Umbilical cord (tissue), 2 donors: ENCODE data around the genes ZSCAN16, ZSCAN31, OR12D2 and MAS1L.

DNA sequence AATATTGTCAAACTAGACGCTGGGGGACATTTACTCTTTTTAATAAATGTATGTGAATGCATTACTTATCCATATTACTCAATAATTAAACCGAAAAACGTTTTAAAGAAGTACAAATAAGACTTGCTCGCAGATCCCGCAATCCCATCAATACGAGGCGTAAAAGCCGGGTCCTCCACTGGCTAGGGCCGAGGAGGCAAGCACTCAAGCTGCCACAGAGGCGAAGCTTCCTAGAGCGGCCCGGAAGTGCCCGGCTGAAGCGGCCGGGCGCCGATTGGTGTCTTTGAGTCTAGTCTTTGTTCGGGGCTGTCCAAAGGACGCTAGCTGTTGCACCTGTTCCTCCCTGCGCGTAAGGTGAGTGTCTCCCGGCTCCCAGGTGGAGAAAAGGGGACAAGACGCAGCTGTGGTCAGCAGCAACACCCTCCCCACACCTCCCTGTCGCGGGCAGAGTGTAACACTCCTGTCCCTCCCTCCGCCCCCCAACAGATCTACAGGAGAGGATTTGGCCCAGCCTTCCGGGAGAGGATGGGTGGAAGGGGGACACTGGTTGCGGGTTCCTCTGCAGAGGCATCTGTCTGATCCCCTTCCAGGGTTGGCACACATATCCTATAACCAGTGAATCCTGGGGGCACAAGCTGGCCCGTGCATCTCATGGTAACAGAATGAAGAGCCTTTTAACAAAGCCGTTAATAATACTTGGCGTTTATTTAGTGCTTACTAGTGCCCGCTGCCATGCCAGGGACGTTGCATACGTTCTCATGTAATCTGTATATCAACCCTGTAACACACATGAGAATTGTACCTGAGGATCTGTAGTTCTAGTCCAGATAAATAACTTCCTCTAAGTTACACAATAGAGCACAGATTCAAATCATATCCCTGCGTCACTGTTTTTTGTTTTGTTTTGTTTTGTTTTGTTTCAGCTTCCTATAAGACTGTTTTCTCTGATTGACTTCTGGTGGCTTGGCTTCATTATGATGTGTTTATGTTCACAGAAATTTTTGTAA is at the start of gene ZSCAN16:
TSS of gene ZSCAN16 (plus strand) at position 286 of the 1,007 bp plus-strand sequence.
- RAMPAGE, long total RNA: no peak

DNA sequence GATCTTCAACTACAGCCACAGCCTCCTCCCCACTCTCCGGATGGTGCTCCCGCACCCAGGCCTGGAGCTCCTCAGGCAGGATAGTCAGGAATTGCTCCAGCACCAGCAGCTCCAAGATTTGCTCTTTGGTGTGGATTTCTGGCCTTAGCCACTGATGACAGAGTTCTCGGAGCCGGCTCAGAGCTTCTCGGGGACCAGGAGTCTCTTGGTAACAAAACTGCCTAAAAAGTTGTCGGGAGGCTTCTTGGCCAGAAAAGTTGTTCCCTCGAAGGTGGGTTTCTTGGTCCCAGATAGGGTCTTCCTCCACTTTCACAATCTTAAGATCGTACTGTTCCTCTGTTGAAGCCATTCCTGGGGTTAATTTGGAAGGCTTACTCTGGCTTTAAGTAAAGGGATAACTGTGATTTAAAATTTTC is 6.6 kb downstream of the ZSCAN31 start:
- RAMPAGE, long total RNA: no peak

DNA sequence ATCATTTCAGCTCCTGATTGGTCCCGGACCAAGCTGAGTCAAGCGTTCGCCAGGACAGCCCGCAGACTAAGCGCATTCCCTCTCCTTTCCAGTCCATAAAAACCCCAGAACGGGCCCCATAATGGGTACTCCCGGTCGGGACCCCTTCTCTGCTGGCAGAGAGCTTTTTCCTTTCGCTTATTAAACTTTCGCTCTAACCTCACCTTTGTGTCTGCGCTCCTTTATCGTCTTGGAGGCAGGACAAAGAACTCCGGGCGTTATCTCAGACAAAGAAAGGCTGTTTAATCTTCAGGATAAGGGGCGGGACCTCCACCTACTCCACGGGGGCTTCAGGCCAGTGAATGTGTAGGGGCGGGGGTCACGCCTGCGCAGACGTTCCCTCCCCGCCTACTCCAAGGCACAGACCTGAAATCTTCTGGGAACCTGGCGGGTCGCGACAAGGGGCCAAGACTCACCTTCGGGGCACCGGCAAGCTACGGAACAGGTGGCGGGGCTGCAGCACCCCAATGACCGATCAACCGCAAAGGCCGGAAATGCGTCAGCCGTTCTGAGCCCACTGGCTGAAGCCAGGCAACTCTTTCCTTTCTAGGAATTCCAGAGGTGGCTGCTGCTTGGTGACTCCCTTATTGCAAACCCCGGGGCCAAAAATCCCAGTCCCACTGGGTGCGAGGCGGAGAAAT is at the start of gene ZSCAN31:
TSS of gene ZSCAN31 (minus strand) at position 522 of the 680 bp plus-strand sequence.
- RAMPAGE, long total RNA: no peak

- RAMPAGE, long total RNA: no peak
These were observed 4.5 kb downstream of the ZKSCAN3 start for GRCh38 chr6:28353753-28355119.

DNA sequence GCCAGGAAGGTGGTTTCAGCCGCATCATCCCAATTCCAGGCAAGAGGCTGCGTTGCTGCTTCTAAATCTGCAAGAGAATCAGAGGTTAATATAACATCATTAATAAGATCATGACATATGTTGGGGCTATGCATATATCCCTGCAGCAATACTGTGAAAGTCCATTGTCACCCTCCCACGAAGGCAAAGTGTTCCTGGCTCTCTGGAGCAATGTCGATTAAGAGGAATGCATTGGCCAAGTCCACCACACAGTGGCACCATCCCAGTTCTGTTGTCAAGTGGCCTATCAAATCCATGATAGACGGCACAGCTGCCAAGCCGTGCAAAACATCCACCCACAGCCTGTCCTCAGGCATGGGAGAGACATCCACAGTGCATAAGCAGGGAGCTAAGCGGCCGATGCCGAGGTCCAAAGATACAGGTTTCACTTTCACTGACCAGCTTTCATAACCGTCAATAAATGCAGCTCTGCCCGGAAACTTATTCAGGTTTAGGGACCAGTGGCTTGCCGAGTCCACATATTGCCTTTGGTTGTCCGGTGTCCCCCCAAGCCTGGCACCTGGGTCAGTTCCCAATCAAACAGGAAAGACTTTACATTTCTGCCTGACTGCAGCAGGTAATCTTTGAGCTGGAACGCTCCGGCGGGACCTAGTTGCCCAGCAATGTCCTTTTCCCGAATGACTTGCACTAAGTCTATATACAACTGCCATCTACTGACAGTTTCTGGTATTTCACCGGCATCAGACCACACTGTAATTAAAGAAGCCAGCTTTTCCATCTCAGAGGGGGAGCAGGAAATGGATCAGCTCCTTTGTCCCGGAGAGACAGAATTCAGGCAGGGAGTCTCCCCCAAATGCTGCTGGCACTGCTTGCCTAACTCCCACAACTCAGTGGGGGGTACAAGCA is 6.1 kb downstream of the ZKSCAN3 start:
- RAMPAGE, long total RNA: no peak

DNA sequence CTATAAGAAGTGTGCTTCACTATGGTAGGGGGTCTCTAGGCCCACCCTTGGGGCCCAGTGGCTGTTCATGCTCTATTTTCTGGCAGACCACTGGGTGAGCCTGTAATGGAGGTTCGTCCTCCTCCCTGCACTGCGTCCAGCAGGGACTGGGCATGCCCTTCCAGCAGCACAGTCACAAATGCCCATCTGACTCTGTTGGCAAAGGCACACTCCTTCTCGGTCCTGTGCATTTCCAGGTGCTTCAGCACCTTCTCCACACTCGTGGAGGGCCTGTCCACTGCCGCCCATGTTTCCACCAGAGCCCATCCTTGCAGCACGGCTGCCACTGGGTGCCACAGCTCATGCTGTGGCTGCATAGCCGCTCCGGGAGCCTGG is 6.8 kb downstream of the ZKSCAN3 start:
- RAMPAGE, long total RNA: no peak

DNA sequence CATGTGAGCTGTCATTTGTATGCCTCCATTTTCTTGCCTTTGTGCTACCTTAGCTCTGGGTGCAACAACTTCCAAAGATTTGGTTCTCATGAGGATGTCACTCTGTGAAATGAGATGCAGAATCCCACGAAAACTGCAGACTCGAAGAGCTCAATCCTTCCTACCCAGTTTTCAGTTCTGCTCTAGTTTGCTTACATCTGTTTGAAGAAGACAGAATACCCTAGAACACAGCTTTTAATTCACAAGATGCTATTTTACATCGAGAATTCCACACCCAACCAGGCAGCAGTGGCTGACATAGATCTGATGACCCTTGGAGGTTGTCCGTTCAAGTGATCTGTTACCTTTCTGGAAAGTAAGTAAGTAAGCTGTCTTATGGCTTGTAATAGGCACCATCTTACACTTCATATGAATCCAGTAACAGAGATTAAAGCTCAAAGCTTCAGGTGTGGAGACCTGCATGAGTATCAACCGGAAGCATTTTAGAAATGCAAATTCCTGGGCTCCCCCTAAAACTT is 1.4 kb downstream of the GPX6 start:
- RAMPAGE, long total RNA: no peak

DNA sequence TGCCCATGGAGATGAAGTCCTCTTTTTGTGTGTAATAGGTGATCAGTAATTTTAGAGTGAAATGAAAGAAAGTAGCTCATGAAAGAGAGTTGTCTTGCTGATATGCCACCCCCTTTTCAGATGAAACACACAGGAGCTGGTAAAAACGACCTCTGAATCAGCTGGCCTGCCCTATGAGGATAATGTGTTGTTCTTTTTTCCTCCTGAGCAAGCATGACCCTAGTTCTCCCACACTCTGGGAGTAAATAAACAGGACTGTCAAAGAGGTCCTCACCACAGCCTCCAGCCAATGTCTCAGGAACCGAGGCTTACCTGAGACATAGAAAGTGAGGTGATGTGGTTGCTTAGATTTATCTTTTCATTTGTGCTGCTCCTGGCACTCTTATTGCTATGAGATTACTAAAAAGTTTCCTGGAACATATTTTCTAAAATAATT is 29.5 kb downstream of the GPX5 start:
- RAMPAGE, long total RNA: no peak

DNA sequence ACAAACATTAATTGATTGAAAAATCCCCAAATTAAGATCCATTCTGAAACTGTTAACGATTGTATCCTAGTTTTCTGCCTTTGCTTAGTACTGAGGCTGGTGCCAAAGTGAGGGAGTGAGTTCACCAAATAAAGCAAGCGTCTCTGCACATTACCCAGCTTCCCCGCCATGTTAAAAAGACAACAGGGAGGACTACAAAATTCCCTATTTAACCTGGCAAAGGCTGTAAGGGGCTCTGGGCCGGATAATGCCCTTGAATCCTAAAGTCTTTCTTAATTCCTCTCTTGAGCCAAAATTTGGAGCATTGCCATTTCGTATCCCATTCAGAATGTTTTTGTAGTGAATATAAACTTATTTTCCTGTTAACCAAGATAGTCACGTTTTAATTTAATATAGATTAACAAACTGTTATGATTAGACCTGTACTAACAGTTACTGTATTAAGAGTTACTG is 62.0 kb upstream of the SCAND3 start:
- RAMPAGE, long total RNA: no peak

GRCh38 chr6:28727029-28727633 is 140.0 kb upstream of the SCAND3 start:
- RAMPAGE, long total RNA: no peak

GRCh38 chr6:28817088-28817613 is 106.6 kb downstream of the TRIM27 start:
- RAMPAGE, long total RNA: no peak

DNA sequence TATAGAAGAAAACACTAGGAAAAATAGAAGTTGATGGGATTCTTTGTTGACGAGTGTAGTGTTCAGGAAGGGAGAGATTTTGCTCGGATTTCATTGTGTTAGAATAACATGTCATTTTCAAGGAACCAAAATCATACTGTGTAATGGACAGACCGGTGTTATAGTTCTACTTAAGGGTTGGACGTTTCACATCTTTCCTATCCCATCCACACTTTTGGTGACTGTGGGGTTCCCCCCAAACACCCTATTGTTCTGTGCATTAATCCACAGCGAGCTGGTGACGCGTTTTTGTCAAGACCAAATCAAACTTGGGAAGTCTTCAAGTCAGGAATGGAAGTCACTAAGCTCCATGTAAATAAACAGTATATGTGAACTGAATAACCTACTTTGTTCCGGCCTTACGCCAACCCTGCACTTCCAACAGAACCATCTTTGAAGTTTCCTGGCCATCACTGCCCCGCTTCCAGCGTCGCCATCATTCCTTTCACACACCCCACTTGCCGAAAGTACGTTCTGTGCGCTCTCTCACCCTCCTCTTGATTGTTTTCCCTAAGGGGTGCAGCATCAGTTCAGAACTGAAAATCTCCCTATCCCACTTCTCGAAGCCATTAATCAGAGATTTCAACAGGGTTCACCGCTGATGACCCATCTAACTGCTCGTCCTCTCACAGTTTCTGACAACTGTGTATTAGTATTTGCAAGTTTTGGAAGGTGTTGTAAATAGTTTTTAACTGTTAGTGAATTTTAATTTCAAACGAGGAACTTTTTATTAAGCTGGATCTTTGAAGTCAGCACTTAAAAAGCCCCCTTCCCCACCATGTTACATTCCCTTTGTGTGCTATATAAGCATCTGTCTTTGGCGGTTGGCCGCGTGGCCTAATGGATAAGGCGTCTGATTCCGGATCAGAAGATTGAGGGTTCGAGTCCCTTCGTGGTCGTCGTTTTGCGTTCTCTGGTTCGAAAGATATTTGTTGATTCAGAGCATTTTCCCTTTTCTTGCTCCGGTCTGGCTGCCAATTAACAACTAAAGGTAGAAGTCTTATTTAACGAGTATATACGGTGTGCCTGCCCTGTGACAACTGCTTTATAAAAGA is 42.9 kb downstream of the TRIM27 start:
- RAMPAGE, long total RNA: no peak

DNA sequence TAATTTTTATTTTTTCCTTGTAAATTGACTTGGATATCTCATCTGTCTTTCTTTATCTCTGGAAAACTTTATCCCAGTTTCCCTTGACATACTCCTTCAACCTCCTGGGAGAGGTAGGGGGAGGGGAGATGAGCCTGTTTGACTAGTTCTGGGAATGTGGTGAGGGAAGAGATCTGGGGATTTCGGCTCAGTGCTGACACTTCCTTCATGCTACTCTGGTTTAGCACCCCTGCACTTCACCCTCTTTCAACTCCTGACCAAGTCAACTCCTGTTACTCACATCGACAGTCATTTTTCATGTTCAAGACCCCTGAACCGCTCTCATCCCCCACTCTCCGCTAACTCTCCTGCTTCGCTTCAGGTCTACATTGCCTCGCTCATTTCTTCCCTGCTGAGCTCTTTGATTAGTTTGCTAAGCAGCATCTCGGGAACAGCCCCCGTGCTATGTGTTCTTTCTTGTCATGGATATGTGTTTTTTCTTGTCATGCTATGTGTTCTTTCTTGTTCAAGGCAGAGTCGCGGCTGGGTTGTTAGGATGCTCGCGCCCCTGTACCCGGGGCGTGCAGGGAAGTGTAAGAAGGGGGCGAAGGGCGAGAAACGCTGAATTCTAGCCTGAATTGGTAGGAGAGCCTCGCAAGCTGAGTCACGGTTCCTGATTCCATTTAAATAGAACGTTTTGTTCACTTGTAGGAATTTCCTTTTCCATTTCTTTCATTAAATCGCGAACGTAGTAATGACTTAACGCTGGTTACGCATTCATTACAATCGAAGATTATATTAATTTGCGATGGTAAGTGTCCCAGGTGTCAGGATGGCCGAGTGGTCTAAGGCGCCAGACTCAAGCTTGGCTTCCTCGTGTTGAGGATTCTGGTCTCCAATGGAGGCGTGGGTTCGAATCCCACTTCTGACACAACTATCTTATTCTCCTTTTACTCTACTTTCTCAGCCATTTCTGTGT is 16.7 kb upstream of the TRIM27 start:
- RAMPAGE, long total RNA: no peak

- RAMPAGE, long total RNA: no peak
These were observed at the start of gene OR12D2 for GRCh38 chr6:29395358-29395832. OR12D2 (plus strand) TSS chr6:29395631.

DNA sequence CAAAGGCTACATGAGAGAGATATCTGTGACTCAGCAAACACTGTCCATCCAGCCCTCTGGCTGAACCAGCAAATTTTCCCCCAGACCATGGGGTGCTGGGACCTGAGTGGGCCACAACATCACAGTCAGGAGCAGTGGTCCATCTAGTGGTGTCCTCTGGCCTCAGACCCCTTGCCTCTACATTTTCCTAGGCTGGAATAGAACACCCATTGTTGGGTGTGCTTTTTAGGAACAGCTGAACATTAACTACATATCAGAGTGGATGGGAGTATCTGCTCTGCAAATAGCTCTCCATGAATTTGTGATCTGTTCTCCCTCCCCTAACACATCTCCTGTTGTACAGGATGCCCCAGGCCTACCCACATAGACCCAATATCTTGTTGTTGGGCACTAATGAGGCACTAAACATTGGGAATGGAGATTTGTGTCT is at the start of gene MAS1L:
TSS of gene MAS1L (minus strand) at position 143 of the 430 bp plus-strand sequence.
- RAMPAGE, long total RNA: no peak

DNA sequence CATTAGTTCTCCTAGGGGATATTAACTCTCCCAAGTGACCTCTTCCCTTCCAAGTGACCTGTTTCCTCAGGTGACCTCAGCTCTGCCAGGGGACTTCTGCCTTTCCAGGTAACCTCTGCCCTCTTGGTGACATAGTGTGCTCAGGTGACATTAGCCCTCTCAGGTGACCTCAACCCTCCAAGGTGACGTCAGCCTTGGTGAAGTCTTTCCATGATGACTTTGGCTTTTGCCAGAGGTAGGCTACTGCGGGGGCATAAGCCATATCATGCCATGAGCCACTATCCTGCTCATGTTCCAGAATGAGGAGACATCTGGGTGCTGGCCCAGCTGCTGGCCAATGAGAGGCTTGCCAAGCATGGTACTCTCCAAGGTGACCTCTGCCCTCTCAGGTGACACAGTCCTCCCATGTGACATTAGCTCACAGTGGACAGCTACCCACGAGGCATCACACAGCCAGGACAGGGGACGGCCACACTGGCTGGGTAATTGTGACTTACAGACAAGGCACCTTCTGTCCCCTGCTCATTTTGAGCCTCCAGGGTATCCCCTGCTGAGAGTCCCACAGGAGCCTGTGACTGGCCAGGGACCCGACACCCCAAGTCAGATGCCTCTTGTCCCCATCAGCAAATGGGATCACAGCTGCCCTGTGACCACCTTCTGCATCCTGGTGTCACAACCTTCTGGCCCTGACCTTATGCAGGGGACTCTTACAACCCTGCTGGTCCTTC is 21.7 kb upstream of the OR2I1P start:
- RAMPAGE, long total RNA: no peak

DNA sequence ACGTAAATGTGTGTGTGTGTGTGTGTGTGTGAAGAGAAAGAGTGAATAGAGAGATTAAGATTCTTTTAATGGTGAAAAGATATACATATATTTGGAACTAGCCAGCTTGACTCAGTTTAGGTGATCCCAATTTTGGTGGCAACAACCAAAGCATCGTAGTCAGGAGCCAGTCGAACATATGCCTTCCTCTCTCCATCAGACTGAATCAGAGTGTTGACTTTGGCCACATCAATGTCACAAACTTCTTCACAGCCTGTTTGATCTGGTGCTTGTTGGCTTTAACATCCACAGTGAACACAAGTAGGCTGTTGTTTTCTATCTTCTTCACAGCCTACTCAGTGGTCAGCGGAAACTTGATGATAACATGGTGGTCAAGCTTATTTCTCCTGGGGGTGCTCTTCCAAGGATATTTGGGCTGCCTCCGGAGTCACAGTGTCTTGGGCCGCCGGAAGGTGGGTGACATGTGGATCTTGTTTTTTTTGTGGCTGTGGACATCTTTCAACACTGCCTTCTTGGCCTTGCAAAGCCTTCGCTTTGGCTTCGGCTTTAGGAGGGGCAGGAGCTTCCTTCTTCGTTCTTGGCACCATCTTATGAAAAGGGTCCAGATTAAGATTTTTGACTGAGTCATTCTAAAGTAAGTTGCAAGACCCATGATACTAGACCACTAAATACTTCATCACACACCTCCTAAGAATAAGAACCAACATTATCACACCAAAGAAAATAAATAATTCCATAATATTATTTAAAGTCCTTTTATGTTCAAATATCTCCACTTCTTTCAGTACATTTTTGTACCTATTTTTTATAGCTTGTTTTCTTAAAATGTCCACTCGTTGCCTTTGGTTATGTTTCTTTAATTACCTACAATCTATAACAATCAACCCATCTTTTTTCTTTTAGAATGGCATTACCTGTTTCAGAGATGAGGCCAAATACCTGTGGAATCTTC is 3.6 kb downstream of the HLA-F start:
- RAMPAGE, long total RNA: no peak

DNA sequence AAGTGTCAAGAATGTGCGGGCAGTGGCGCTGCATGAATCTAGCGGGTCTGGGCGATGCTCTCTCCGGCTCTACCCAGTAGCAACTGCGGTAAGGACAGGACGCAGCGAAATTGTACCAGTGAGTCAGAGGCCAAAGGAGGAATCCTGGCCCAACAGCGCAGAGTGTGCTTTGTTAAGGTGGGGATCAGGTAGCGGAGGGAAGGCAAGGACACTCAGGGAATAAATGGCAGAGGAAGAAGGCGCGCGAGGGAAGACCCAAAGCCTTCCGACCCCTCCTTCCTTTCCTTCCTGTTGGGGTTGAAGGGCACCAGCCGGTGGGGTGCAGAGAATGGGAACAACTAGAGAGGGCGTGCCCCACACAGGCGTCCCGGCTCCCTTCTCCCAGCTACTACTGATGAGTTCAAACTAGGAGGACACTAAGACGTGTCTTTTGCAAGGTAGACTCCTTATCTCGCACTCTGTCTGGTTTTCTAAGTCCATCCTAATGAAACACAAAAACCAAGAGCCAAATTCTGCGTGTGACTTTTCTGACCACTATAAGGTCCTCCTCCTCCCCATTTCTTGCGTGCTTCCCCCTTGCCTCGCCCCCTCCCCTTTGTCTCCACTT is 32.3 kb downstream of the HLA-F start:
- RAMPAGE, long total RNA: no peak

DNA sequence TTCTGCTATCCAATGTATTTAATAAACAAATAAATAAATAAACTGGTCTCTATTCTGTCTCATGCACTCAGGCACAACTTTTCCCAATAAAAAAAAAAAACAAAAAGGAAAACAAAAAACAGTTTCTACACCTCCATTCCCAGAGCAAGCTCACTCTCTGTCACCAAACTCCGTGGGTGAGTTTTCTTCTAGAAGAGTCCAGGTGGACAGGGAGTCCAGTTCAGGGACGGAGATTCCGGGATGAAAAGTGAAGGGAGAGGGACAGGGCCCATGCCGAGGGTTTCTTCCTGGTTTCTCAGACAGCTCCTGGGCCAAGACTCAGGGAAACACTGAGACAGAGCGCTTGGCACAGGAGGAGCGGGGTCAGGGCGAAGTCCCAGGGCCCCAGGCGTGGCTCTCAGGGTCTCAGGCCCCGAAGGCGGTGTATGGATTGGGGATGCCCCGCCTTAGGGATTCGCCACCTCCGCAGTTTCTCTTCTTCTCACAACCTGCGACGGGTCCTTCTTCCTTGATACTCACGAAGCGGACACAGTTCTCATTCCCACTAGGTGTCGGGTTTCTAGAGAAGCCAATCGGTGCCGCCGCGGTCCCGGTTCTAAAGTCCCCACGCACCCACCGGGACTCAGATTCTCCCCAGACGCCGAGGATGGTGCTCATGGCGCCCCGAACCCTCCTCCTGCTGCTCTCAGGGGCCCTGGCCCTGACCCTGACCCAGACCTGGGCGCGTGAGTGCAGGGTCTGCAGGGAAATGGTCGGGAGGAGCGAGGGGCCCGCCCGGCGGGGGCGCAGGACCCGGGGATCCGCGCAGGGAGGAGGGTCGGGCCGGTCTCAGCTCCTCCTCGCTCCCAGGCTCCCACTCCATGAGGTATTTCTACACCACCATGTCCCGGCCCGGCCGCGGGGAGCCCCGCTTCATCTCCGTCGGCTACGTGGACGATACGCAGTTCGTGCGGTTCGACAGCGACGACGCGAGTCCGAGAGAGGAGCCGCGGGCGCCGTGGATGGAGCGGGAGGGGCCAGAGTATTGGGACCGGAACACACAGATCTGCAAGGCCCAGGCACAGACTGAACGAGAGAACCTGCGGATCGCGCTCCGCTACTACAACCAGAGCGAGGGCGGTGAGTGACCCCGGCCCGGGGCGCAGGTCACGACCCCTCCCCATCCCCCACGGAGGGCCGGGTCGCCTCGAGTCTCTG is 54.8 kb upstream of the HLA-A start:
- RAMPAGE, long total RNA: no peak

- RAMPAGE, long total RNA: no peak
These were observed 53.9 kb upstream of the HLA-A start for GRCh38 chr6:29888303-29888891.